ENCODE measurements around a stretch of chr1.

GRCh38 chr1:18951317-18952612, 4.7 kb downstream of the IFFO2 start:
- PRO-cap, result no peak

- PRO-cap, result no peak
Observed at GRCh38 chr1:18955417-18956391, 772 bp downstream of the IFFO2 start.

DNA sequence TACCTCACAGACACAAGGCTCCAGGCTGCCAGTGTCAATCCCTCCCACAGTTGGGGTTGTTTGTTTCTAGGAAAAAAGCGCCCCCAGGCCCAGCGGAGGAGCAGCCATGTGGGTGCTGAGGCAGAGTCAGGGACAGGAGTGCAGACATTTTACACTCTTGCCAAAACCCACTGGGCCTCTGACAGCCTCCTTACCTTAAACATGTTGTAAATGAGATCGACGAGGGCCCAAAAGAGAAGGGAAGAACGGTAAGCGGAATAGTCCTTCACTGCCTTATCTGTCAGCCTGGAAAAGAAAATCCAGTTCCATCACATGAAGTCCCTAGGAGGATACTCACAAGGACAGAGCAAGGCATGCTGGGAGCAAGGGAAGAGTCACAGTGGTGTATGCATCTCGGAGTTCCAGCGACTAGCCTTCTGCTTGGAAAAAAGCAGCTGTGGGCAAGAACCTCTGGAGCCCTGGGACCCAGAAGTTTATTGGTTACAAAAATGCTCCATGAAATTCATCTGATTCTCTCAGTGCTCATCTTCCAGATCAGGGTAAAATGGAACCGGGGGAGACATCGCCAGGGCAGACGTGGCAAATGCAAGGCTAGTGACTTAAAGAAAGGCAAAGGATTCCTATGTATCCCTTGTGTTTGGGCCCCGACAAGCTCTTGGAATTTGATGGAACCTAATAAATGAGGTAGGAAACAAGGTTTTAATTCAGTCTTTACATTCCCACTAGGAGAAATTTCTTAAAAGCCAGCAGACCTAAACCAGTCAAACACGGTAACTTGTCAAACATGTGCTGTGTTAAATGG, 121.5 kb upstream of the IFFO2 start:
- PRO-cap, result no peak

- PRO-cap, result no peak
Observed at GRCh38 chr1:19081212-19081908, 124.9 kb upstream of the IFFO2 start.

GRCh38 chr1:19088390-19089377, 121.4 kb downstream of the UBR4 start:
- PRO-cap, result no peak

DNA sequence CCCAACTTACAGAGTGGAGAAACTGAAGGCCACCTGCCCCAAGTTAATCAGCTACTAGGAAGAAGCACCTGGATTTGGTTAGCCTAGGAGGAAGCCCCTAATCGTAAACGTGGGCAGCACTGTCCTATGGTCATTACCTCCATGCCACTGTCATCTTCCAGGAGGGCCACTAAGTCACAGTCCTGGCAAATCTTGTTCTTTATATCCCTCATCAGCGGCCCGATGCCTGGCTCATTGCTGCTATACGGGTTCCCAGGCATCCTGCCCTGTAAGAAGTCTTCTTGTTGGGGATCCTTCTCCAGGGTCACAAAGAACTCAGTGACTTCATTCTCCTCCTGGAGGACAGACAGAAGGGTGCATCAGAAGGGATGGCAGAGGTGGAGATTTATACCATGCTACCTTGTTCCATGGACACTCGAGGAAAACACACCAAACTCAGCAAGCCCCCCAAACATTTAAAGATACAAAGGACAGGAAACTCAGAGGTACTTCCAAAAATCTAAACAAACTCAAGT, 109.8 kb downstream of the UBR4 start:
- PRO-cap, result no peak

DNA sequence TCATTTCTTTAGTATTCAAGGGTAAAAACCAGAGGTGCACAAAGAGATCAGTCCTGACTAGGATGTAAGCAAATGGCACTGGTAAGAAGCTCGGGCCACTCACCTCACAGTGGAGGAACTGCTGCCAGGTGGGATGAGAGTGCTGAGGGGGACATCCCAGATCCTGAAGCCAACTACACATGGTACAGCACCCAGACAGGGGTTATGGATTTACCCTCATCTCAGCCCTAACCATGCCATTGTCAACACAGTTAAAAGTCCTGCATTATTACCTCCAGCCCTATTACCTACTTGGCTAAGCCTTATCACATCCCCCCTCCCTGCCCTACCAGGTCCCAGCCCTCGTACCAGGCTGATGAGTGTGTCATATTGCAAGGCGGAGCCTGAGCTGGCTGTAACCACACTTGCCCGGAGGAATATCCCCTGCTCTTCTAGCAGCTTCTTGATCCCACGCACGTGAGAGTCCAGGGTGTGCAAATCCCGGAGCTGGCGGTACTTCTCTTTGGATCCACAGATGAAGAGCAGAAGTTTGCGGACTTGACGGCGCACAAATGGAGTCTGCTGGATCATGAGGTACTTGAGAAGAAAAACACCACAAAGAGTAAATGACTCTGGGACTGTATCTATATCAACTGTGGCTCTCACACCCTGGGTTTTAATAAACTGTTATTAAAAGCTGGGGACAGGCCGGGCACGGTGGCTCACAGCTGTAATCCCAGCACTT, 87.4 kb downstream of the UBR4 start:
- PRO-cap, result unidirectional peak, plus-strand start at position 434 of the sequence; unidirectional peak, plus-strand start at position 524 of the sequence

DNA sequence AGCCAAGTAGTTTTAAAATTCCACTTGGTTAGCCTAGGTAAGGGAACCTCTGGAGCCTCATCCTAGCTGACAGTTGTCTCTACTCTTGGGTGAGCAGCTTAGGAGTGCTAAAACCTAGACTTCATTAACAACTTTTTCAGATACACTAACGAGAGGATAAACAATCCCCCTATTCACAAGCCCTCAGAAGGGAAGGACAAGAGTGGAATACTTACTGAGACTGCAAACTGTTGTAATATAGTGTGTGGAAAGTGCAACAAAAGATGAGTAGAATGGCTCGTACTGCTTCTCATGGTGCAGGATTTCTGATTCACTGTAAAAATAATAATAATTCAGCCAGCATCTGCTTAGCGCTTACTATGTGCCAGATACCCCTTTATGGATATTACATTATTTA, 8.6 kb downstream of the UBR4 start:
- PRO-cap, result no peak

GRCh38 chr1:19352503-19353322, 40.6 kb downstream of the SLC66A1 start:
- PRO-cap, result no peak

- PRO-cap, result no peak
Observed at GRCh38 chr1:19353461-19354211, 41.5 kb downstream of the SLC66A1 start.

DNA sequence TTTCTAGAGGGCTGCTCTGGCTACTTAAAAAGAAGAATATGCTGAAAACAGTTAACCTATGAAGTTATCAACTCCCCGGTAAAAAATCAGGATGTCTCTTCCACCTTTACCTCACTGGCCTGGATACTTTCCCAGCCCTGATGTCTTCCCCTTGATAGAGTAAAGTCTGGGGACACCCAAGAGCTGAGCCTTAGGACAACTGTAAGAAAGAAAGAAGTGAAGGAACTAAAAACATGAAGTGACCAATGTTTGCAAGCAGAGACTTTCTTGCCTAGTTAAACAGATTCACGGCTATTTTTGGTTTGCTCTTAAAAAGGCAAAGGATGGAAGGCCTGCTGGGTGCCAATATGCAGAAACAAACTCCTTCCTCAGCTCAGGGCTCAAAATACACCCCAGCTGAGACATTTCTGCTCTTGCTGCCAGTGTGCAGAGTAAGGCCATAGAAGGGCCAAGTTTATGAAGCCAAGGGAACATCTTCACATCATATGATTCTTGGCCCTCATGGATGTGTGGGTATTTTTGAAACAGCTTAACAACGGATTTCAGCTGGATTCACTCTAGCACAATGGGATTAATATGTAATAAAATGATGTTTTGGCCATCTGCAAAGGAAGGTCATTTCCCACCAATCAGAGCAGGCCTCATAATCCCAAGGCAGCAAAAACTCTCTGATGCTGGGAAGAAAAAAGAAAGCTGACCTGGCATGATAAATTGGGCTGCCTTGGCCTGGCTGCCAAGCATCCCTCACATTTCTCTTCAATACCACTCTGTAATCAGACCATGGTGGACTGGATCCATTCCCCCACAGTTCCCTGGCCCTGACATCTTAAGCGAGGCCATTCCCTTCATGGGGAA, 70.8 kb downstream of the CAPZB start:
- PRO-cap, result no peak

- PRO-cap, result no peak
Observed at GRCh38 chr1:19426215-19426741, 59.1 kb downstream of the CAPZB start.

- PRO-cap, result no peak
Observed at GRCh38 chr1:19435965-19436496, 49.3 kb downstream of the CAPZB start.

- PRO-cap, result no peak
Observed at GRCh38 chr1:19442356-19443243, 42.7 kb downstream of the CAPZB start.

- PRO-cap, result no peak
Observed at GRCh38 chr1:19467119-19468193, 17.9 kb downstream of the CAPZB start.

GRCh38 chr1:19468238-19468921, 17.0 kb downstream of the CAPZB start:
- PRO-cap, result bidirectional peak, plus-strand start at chr1:19468568, minus-strand start at chr1:19468482

GRCh38 chr1:19607932-19608473, 11.2 kb downstream of the MICOS10 start:
- PRO-cap, result no peak

- PRO-cap, result no peak
Observed at GRCh38 chr1:19758036-19758929, 41.4 kb downstream of the TMCO4 start.

DNA sequence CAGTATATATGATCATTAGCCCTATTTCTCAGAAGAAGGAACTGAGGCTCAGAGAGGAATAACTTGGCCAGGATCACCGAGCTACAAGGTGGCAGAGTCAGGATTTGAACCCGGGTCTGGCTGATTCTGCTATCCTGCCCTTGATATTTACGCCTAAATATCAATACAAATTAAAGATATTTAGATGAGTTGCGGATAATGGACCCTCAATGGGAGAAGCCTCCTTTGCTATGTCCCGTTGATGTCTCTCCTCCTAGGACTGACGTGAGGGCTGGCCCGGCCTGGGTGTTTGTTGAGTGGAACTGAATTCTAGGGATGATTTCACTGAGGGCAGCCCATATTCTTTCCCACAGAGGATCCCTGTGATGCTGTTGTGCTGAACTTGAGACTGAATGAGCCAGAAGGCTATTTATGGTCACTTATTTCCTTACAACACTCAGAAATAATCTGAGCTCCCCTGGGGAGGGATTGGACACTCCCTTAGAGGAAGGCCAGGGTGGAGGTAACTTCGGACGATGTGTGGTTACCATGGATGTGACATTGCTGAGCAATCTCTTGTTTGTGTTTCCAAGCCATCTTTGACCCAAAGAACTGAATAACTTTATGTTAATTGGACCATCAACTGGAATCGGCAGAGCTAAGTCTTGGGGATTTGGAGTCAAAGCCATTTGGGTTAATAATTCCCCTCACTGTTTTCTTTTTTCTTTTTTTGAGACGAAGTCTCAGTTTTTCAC, 5.0 kb upstream of the TMCO4 start:
- PRO-cap, result no peak

DNA sequence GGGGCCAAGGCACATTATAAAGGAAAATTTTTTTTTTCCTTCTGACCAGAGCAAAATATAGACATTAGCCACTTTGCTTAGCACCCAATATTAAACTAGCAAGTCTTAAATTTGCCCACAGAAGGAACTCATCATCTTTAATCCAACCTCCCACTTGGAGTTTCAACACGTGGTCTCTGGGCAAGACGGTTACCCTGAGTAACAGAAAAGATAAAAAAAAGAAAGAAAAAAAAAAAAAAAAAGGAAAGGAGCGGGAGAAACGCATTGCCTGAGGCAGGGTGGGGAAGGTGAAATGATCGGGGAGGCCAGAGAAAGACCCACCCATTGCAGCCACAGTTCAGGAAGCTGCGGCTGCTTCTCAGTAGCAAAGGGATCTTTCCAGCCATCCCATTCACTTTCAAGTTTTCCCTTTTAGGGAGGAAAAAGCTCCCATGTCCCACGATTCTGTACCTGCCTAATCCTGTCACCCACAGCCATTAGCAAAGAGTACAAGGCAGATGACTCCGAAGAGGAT, 32.0 kb upstream of the OTUD3 start:
- PRO-cap, result no peak